Bile duct (tissue), 1 donor: ENCODE data around the gene IRS1.

DNA sequence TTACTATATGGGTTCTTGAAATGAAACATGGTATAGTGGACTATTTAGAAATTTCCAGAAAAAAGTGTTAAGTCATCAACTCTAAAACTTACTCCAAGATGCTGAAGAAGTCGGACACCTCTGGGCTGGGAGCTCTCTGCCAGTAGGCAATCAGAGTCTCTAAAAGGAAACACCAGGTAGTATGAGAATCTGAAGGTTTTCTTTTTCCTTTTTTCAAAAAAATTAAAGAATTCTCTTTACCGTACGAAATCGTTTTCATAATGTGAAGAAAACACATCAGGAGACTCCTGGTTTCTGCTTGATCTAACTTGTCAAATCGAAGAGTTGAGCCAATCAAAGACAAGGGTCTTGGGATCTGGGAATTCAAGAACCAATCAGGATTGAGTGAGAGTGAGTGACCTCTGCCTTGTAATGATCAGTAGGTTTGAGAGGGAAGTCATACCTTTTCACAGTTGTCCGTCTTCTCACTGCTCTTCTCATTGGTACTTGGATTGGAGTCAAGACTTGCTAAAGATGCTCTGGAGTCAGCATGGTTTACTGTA is 88.9 kb upstream of the CCDC195 start:
- PRO-cap = no peak

DNA sequence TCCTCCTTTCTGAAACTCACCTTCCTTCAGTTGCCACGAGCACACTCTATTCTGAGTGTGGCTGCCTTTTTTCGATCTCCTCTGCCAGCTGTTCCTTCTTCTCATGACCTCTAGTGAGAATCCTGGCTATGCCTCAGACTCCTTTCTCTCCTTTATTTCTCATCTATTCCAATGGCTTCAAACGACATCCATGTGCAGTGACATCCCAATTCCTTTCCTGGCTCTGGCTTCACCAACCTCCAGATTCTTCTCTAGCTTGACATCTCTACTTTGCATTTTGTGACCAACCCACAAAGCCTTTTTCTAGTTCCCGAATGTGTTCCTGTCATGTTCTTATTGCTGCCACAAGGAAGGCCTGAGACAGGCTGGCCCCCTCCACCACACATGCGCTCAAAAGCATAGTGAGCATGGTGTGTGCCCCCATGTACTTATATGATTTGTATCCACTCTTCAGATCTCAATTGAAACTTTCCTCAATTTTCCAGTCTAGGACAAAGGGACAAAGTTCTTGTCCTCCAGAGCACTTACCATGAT is 160.6 kb upstream of the CCDC195 start:
- PRO-cap = no peak

DNA sequence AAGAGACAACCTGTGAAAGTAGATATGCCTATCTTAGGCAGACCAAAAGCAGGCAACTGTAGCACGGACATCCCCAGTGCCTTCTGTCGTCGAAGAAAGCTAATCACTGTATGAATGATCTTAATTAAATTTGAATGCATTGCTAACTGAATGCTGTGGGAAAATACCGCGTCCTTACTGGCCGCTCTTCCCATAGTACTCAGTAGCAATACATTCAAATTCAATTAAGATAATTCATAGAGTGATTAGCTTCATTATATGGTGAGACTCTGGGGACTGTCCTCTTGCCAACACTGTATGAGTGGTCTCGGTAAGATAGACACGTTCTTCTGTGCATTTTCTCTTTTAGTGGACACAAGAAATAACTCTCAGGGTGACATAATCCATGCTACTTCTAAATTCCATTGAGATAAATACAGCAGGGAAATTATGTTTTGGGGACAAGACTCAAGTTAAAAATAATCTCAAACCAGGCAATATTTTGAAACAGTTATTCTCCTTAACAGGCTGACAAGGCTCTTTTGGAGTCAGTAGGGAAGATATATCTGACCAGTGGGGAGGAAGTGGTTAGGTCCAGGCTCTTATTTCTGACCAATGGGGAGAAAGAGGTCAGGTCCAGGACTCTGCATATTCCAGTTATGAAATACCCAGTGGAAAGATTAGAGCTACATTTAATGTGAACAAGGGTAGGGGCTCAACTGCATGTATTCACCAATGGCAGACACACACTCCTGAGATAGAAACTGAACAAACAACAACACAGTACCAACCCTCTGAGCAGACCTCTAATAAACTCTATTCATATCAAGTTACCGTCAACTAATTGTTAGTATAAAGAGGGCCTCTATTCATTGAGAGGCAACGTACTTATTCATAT is 97.3 kb downstream of the DOCK10 start:
- PRO-cap = unidirectional peak, plus-strand start at position 670 of the sequence

DNA sequence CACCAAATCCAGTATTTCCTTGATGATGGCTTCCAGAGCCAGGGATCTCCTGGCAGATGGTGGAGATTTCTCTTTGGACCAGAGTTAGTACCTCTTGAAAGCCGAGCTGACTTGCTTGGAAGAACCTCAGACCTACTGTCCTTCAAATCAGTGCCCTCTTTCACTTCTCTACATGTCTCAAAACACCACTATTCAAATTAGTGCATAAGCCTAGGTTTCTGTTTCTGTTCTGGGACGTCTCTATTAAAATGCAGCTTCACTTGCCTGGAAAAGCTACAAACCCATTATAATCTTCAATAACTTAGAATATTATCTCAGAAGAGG is 84.7 kb downstream of the DOCK10 start:
- PRO-cap = no peak

- PRO-cap = no peak
Observed at GRCh38 chr2:224983429-224983767, 58.9 kb downstream of the DOCK10 start.

DNA sequence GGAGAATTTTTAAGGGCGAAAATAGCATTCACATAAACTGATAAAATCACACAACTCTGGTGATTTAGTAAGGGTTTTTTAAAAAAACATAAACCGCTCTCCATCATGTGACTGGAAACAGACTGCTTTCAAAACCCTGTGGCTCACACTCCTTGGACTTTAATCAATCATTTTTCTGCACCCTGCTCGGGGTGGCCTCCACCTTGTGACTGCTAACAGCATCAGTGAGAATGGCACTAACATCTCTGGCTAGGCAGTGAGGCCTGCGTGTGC is 12.0 kb downstream of the DOCK10 start:
- PRO-cap = no peak

DNA sequence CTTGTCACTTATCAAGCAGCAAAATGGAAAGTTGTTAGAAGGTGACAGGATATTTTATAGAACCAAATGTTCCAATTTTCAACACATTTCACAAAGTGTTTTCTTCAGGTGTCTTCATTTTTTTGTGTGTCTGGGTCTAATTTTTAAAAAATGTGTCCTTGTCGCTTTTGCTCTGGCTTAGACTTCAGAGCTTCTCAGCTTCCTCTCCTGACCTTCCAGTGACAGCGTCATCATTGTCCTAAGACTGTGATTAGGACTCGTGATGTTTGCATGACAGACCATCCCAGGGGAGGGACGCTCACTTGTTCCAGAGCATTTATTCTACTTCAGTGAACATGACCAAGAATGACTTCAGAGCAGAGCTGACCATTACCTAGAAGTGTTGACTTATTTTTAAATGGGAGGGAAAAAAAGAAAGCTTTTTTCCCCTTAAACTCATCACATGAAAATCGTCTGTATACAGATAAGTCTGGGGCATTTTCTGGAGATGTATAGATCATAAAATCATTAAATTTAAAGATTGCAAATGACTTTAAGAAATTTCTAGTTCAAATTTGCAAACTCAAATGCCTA is 591.9 kb downstream of the IRS1 start:
- PRO-cap = no peak

GRCh38 chr2:226411643-226412301 is 387.8 kb downstream of the IRS1 start:
- PRO-cap = no peak

GRCh38 chr2:226733873-226734589 is 65.6 kb downstream of the IRS1 start:
- PRO-cap = no peak

GRCh38 chr2:226790805-226791616 is 8.6 kb downstream of the IRS1 start:
- PRO-cap = unidirectional peak, plus-strand start at chr2:226791004; bidirectional peak, plus-strand start at chr2:226791540, minus-strand start at chr2:226791341

GRCh38 chr2:226793722-226793921 is 6.0 kb downstream of the IRS1 start:
- PRO-cap = unidirectional peak, plus-strand start at chr2:226793848

- PRO-cap = bidirectional peak, plus-strand start at chr2:226796350, minus-strand start at chr2:226796131
Observed at GRCh38 chr2:226796002-226796517, 3.6 kb downstream of the IRS1 start.

- PRO-cap = no peak
Observed at GRCh38 chr2:226797173-226797537, 2.5 kb downstream of the IRS1 start.

GRCh38 chr2:226798034-226798319 is 1.6 kb downstream of the IRS1 start:
- PRO-cap = no peak

DNA sequence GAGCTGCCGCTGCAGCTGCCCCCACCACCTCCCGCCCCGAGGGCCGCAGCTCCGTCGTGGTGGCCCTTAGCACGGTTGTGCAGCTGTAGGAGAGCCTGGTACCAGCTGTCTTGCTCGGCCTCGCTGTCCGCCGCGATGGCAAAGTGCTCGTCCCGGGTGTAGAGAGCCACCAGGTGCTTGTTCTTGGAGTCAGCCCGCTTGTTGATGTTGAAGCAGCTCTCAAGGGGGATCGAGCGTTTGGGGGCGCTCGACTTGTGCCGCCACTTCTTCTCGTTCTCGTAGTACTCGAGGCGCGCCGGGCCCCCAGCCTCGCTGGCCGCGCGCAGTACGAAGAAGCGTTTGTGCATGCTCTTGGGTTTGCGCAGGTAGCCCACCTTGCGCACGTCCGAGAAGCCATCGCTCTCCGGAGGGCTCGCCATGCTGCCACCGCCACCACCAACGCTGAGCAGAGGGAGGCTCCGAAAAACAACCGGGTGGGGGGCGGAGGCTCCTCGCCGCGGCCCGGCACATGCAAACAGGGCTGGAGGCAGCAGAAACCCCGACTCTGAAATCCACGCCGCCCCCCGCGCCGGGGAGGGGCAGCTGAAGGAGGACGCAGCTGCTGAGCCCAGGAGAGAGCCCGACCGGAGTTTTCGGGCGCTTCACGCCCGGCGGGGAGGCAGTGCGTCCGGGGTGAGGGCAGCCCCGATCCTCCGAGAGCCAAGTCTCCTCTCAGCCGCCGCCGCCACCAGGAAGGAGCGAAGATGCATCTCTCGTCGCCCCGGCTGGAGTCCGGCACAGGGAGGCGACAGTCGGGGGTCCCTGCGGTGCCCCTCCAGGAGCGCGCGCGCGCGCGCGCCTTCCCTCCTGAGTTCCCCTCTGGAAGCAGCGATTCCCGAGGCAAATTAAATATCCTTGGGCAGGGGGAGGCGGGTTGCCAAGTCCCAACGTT is 1.0 kb downstream of the IRS1 start:
- PRO-cap = bidirectional peak, plus-strand start outside the sequence, minus-strand start at position 860 of the sequence

GRCh38 chr2:226799251-226800272 is at the start of gene IRS1:
Gene IRS1 (minus strand): TSS chr2:226799820.
- PRO-cap = bidirectional peak, plus-strand start at chr2:226799337, minus-strand start at chr2:226799179; bidirectional peak, plus-strand start at chr2:226799775, minus-strand start at chr2:226799763

GRCh38 chr2:227087775-227088538 is 76.0 kb downstream of the COL4A4 start:
- PRO-cap = no peak

- PRO-cap = no peak
Observed at GRCh38 chr2:227163404-227163820, 593 bp downstream of the COL4A4 start.

DNA sequence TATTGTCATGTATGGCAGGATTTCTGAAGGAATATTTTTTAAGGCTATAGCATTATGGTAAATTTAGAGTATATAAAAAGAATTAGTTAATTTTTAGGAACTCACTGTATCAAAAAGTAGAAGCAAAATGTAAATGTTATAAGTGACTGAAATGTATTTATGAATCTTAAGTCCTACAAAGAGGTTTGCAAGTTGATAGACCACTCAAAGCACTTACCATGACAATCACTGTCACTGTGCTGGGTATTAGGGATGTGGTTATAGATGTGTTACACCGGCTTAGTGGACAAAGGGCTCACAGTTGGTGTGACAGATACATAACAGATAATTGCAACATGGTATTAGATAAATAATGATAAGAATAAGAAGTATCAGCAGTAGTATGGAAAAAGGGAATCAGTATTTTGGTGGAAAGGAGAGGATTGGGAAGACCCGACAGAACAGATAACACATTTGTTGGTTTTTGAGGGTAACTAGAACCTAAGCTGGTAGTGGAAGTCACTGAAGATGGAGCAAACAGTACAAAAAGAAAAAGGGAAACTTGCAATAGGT is 21.6 kb downstream of the AGFG1 start:
- PRO-cap = no peak

- PRO-cap = no peak
Observed at GRCh38 chr2:227495397-227495737, 23.4 kb downstream of the AGFG1 start.